Neuron (in vitro differentiated cells): Measurements from ENCODE around the genes ADCY2 and FASTKD3.

GRCh38 chr5:6597631-6598809 lies 34.8 kb downstream of the NSUN2 start:
- PRO-cap, result no peak

DNA sequence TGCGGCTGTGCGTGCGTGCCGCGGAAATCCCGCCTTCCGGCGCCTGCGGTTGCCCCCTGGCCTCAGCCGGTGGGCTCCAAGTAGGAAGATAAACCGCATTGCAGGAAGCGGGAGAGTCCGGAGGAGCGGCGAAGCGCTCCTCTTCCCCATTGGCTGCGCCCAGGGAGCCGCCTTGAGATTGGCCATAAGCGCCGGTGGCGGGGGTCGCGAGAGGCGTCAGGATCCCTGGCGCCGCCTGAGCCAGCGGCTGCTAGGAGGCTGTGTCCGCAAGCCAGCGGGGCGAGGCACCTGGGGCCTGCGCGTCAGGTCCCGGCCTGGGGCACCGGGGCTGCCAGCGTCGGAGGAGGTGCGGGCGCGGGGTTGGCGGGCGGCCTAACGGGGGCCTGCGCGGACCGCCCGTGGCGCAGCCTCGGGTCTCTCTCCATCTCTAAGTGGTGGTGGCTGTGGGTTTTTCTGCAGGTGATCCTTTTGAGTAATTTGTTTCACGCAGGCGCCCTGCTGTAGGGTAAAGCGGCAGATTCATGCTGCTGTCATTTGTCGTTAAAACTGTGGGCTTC lies 106.2 kb upstream of the ADCY2 start:
- PRO-cap, result no peak

DNA sequence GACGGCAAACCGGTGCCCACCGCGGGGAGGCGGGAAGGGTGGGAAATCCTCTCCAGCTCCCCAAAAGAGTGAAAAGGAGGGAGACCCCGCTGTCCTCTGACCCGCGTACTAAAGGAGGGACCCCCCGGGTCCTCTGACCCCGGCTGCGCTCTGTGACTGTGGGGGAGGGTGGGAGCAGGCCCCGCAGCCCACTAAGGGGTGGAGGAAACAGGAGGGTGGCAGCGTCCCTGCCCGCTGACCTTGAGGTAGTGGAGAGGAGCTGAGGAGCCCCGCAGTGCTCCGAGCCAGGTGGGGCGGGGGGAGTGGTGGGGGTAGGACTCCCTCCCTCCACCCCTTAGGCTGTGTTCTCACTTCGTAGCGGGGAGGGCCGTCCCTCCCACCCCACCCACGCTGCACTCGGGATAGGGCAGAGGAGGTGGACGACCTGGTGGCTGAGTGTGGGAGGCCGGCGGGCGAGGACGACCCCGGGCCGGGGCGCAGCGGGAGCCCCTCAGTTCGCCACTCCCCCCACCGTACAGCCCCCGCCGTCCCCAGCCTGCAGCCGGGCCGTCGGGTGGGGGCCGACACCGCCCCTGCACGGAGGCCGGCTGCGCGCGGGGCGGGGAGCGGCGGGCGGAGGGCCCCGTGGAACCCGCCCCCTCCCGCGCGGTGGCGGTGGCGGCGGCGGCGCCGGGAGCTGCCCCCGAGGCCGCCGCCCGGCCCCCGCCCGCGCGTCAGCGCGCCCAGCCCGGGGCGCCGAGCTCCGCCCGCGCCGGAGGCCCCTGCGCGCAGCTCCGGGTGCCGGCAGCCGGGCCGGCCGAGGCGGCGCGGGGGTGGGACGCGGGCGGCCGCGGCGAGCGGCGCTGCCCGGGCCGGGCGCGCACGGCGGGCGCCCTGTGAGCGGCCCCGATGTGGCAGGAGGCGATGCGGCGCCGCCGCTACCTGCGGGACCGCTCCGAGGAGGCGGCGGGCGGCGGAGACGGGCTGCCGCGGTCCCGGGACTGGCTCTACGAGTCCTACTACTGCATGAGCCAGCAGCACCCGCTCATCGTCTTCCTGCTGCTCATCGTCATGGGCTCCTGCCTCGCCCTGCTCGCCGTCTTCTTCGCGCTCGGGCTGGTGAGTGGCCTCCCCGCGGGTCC lies at the start of gene ADCY2:
ADCY2 (plus strand) TSS at position 730 of the 1,121 bp plus-strand sequence.
- PRO-cap, result bidirectional peak, plus-strand start at position 811 of the sequence, minus-strand start at position 457 of the sequence; bidirectional peak, plus-strand start at position 966 of the sequence, minus-strand start at position 1,052 of the sequence

DNA sequence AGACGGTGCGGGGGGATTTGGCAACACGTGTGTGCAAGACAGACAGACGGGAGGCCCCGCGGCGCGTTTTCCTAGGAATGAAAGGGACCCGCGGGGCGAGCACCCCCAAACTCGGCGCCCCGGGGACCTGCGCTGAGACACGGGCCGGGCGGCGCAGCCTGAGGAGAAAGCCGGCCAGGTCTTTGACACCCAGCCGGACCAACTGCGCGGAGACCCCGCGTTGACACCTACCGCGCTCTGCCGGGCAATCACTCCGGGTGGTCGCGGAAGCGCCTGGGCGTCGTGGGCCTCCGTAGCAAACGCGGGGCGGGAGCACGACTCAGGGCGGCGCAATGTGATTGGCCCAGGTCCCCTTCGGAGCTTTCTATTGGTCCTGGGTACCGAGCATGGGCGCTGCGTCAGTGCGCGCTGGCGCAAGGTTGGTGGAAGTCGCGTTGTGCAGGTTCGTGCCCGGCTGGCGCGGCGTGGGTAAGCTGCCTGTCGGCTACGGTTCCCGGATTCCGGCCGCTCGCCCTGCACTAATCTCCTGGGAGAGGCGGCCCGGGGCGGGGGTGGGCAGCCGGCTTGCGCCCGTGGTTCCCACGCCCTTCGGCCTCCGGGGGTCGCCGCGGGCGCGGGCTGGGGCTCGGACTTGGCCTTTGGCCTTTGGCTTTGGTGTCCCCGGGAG lies at the start of gene FASTKD3:
FASTKD3 (minus strand) TSS at position 284 of the 667 bp plus-strand sequence.
- PRO-cap, result bidirectional peak, plus-strand start at position 401 of the sequence, minus-strand start at position 259 of the sequence

DNA sequence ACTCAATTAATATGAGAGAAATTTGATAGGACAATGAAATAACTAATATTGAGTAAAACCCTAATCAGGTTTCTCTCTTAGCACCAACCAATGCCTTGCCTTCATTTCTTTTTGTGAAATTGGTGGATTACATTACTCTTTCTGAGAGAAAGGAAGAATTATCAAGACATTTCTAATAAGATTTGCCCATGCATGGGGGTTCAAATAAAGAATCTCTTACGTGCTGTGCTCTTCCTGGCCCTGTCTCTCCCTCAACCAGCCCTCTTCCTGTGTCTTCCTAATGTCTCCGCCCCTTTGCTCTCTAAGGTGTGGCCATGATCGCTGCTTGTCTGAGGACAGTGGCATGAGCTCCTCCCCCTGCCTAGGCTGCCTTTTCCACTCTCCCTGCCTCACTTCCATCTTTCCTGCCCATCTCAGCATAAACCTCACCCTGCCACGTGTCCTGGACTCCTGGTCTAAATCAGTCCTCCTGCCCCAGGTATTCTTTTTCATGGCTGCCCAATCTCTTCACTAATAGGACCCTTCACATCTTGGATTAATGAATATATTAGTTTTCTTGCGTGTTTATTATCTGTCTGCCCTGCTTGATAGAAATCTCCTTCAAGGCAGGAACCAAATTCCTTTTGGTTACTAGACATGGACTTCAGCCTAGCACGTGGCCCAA lies 122.2 kb downstream of the MTRR start:
- PRO-cap, result no peak

GRCh38 chr5:8843543-8844238 lies 702.2 kb downstream of the SEMA5A start:
- PRO-cap, result no peak

DNA sequence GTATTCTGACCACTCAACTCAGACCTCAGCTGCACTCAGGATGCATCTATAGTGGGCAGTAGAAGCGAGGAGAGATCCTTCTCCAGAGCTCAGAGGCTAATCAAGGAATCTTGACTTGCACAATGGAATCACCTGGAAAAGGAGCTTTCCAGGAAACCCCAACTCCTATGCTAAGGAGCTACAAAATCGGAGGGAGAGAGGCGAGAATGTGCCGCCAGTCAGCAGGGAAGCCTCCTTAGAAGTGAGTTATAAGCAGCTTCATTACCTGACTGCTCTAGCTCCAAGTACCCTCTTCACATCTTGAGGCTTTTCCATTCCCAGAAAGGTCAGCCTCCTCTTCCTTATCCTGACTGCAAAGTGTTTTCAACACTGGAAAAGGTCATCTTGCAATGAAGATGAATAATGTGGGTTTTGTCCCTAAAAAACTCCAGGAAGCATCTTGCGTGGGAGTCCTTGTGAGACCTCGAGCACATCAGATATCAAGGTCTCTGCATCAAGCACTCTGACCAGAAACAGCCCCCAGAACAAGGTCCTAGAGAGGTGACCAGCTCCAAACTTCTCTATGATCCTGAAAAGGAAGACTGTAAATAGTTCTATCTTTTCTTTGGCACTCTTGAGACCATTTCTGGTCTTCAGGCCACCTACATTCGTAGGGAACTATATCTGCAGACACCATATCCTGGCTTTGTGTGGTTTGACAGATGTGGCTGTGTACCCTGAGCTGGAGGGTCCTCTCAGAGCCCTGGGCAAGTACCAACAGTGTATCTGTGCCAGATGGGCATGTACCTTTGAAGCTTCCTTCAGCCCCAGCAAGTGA lies 15.0 kb downstream of the SEMA5A start:
- PRO-cap, result no peak

- PRO-cap, result no peak
Measured at GRCh38 chr5:9903680-9904066, 273.5 kb upstream of the TAS2R1 start.

- PRO-cap, result no peak
Measured at GRCh38 chr5:10251237-10251686, 1.2 kb downstream of the CCT5 start.

GRCh38 chr5:10255230-10256178 lies 5.4 kb downstream of the CCT5 start:
- PRO-cap, result no peak

DNA sequence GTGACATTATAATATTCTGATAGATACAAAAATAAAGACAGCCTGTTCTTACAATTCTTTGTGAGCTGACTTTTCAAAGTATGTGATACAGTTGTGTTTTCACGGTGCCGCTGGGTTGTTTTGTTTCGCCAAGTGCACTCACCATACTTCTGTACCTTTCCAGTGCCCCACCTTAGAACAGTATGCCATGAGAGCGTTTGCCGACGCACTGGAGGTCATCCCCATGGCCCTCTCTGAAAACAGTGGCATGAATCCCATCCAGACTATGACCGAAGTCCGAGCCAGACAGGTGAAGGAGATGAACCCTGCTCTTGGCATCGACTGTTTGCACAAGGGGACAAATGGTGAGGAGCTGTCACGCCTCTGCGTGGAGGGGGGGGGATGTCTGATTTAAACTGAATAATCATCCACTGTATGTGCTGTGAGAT lies 12.9 kb downstream of the CCT5 start:
- PRO-cap, result no peak

- PRO-cap, result no peak
Measured at GRCh38 chr5:10288460-10289298, 19.0 kb downstream of the CMBL start.

- PRO-cap, result no peak
Measured at GRCh38 chr5:10303459-10304242, 4.1 kb downstream of the CMBL start.

GRCh38 chr5:10562608-10563034 lies 1.2 kb upstream of the ANKRD33B start:
- PRO-cap, result no peak

- PRO-cap, result unidirectional peak, minus-strand start at chr5:10565863
Measured at GRCh38 chr5:10565657-10566328, 1.9 kb downstream of the ANKRD33B start.

- PRO-cap, result no peak
Measured at GRCh38 chr5:10724682-10725722, 36.0 kb downstream of the DAP start.

DNA sequence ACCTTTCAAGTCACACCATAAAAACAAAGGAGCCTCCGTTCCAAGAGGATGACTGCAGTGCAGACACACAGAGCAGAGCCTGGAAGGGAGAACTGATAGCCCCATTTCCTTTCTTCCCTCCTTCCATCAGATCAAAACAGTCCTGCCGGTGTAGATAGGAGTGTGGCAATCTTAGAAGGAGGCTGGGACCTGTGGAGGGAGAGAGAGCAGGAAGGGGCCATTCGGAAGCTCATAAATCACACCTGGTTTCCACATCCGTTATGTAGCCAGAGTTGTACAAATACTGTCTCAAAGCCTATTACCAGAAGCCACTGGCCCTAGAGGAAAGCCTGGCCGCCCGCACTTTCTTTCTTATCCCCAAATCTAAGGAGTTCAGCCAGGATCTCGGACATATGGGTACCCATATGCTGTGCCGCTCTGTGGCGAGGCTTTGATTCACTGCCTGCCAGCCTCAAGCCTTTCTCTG lies 26.9 kb downstream of the DAP start:
- PRO-cap, result no peak

DNA sequence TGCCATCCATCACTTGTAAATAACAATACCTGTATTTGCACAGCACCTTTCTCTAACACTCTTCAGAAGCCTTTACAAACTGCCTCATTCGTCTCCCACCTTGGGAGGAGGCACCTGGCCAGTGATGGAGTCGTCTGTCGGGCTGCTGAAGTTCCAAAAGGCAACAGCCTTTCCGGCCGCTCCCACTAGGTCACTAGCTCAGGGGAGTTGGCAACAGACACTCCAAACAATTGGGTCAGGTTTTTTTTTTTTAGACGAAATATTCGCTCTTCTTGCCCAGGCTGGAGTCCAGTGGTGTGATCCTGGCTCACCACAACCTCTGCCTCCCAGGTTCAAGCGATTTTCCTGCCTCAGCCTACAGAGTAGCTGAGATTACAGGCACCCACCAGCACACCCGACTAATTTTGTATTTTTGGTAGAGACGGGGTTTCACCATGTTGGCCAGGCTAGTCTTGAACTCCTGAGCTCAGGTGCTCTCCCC lies 4.0 kb downstream of the DAP start:
- PRO-cap, result no peak

GRCh38 chr5:10762261-10762948 lies 1.4 kb upstream of the DAP start:
- PRO-cap, result no peak

- PRO-cap, result bidirectional peak, plus-strand start at chr5:11903219, minus-strand start at chr5:11903241; bidirectional peak, plus-strand start at chr5:11903751, minus-strand start at chr5:11903943
Measured at GRCh38 chr5:11903130-11904133, 814 bp downstream of the CTNND2 start.